Thoracic aorta (tissue), 1 donor: ENCODE results near the gene IBA57.

DNA sequence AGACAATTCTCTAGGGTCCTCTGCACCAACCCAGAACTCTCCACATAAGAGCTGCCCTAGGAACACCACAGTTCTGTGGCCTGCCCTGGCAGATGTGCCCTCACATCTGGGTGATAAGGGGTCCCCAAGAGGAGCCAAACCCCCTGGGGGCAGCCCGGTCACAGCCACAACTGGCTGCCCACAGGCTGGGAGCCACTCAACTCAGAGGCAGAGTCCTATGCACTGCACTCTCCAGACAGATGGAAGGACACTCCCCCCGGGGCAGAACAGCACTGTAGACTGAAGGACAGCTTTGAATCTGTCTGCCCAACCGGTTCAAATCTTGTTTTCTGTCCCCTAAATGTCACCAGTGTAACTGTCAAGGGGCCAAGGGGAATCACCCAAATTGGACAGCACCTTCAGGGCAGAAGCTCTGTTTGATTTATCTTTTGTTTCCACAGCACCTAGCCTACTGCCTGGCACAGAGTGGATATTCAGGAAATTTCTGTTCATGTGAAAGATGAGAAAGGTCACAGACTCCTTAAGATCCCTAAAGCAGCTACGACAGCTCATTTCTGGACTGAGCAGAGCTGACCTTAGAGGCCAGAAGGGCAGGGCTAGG, 41.2 kb downstream of the ITPKB start:
- RAMPAGE, long total RNA: no peak

- RAMPAGE, long total RNA: start-site peak on the minus strand at chr1:226709419-226710275, 19 reads
Measured at GRCh38 chr1:226709430-226709949, 29.6 kb downstream of the ITPKB start.

DNA sequence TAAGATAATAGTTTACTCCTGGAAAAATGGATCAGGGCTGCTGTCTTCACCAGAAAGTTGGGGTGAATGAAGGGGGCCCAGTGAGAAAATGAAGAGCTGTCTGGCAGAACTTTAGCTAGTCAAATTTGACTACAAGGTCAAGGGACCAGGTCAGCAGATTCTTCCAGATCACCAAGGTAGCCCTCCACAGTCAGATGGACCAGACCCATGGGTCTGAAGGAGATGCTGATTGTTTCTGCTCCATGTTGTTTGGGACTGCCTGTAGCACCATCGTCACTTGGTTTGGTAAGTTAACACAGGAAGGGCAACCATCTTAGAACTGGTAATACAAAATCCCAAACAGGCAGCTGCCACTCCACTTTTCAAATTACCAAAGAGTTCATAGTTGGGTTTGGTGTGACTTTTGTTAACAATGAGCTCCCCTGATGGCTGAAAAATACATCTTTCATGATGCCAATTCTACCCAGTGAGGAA, 9.0 kb downstream of the ITPKB start:
- RAMPAGE, long total RNA: no peak

GRCh38 chr1:226827168-226827894, 43.1 kb upstream of the PSEN2 start:
- RAMPAGE, long total RNA: no peak

GRCh38 chr1:226940478-226941170, 530 bp downstream of the COQ8A start:
- RAMPAGE, long total RNA: no peak

DNA sequence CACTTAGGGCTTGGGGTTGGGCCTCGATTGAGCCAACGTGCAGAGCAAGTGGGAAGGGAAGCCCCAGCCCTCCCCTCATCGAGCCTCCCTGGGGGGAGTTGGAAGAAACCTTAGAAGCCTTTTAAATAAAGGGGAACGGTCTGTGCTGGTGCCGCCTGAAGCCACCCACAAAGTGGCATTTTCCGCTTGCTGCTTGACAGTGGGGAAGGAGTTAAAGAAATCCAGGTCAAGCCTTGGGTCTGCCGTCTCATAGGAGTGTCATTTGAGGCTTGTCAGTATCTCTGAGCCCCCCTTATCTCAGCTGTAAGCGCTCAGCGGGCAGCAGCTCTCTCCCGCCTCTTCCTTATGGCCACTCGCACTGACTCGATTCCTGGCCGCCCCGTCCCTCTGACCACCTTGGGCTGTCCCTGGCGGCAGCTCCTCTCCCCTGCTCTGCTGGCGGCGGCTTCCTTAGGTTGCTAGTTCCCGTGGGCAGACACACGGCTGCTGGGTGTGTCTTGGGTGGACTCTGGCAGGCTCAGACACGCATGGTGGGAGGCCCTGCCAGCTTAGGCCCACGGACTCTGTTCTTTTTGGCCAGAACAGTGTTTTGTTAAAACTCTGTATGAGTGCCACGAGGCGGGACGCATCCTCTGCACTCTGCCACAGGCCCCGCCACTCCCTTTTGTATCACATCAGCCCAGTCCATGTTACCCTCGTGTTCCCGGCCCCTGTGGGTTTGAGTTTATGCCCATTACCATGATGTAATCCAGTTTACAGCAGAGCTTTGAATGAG, 45.7 kb downstream of the COQ8A start:
- RAMPAGE, long total RNA: no peak

- RAMPAGE, long total RNA: no peak
Measured at GRCh38 chr1:227019075-227019909, 79.2 kb downstream of the COQ8A start.

DNA sequence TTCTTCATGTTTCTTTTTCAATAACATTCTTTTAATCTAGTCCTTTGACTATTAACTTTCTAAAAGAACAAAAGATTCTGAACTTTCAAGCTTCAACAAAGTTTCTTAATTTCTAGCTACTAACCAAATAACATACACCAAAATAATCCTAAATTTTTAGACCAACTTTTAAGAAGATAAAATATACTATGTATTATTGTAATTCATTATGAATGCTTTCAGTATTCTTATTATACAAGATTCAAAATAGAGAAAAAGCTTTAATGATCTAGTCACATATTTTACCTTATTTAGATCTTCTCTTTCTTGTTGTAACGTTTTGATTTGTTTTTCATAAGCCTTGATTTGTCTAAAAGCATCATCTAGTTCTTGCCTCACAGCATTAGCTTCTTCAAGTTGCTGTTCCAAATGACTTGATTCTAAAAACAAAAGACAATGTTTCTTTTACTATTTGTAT, 179.5 kb downstream of the COQ8A start:
- RAMPAGE, long total RNA: start-site peak on the minus strand centred at position 349 of the sequence, 6 bp wide, 29 reads

DNA sequence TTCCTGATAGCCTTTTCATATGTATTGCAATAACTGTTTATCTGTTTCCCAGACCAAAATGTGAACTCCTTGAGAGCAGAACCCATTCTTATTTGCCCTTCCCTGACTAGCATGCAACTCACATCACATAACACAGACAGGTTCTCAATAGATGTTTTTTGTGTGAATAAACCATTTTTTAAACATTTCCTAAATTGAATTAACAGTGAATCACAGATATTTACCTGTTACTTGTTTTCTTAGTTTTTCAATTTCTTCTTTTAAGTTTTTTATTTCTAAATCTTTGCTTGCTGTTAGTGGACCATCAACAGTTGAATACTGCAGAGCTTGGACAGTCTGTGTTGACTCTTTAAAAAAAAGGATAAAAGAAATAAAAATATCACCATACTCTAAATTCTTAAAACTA, 188.8 kb downstream of the COQ8A start:
- RAMPAGE, long total RNA: start-site peak on the minus strand centred at position 270 of the sequence, 90 bp wide, 37 reads

DNA sequence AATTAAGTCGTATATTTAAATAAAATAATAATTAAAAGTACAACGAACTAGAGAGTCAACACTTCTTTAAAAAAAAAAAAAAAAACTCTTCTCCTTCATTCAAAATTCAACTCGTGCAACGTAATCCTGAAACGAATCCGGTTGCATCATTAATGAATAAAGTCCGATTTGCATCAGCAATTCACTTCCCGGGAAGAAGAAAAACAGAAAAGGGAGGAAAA, 938 bp downstream of the CDC42BPA start:
- RAMPAGE, long total RNA: no peak

DNA sequence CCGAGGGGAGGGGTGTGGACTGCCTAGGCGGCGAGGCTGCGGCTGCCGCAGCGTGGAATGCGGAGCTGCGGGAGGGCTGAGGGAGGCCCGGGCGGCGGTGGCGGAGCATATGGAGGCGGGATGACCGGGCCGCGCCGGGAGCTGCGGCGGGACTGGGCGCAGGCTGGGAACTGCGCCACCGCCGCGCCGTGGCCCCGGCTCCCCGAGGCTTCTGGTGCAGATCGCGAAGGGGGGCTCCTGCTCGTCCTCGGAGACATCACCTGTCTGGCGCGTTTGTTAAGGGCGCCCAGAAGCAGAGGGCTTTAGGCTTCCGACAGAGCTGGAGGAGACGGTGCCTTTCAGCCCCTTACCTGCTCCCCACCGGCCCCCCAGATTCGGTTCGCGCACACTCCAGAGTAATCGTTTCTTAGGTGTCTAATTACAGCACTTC, 391 bp upstream of the CDC42BPA start:
- RAMPAGE, long total RNA: no peak

GRCh38 chr1:227439812-227440520, 121.7 kb upstream of the CDC42BPA start:
- RAMPAGE, long total RNA: no peak

DNA sequence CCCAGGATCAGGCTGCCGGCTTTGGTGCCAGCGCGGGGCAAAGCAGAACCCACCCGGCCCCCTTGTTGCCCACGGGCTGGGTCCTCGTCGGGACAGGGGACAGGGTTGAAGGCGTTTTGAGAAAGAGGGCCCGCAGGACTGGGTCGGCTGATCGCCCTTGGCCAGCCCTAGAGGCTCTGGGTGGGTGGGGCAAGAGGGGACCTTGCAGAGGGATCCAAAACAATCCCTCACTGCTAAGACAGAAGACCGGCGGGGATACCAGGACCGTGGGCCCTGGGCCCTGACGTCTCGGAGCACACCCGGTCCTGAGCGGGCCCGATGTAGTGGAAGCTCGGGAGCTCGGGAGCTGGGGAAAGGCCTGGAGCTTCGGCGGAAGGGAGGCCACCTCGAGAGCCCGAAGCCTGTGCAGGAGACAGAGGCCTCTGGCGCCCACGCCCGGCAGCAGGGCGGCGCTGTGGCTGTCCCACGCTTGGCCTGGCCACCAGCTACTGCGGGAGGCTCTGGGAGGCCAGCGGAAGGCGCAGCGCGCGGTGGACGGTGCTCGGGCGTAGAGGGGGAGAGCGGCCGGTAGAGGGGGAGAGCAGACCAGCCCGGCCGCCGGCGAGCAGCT, 2.8 kb upstream of the ZNF678 start:
- RAMPAGE, long total RNA: no peak

DNA sequence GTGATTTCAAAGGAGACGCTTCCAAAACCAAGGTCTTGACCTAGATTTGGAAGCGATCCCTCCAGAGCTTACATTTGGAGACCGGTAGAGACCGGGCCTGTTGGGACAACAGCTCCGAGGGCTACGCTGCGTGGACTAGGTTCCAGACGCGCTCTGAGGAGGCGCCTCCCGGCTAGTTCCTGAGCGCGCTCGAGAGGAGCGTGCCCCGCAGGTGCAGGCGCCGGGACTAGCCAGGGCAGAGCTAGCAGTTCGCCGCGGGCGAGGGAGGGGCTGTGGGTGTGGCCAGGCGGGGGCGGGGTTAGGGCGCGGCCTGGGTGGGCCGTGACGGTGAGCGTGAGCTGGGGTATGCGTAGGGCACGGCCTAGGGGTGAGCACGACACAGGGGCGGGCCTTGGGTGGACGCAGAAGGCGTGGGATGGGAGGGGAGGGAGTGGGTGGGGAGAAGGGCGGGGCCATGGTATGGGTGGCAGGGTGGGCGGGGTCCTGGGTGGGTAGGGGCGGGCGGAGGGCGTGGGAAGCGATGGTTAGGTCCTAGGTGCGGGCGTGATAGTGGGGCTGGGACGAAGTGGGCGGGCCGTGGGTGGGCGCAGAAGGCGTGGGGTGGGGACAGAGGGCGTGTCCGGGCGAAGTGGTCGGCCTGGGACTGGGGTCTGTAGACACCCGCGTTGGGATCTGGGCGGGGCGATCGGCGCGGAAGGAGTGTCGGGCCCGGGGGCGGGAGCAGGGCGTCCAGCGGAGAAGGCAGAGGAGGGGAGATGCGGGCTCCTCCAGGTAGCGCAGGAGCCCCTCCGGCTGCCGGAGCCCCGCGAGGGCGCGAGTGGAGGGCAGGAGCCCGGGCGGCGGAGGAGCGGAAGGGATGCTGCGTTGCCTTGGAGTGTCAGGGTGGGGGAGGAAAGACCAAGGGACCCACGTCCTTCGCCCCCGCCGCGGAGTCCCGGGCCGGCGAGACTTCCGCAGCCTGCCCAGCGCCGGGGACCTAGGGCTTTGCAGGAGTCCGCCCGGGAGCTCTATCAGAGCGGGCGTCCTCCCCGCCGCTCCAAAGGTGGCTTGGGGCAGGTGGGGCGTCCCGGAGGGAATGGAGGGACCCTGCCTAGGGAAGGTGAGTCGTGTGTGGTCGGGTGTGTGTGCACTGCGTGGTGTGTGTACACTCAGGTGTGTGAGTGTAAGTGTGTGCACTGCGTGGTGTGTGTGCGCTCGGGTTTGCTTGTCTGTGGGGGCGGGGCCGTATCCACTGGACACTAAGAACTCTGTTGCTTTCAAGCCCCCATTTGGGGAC, 27.2 kb upstream of the PRSS38 start:
- RAMPAGE, long total RNA: no peak

DNA sequence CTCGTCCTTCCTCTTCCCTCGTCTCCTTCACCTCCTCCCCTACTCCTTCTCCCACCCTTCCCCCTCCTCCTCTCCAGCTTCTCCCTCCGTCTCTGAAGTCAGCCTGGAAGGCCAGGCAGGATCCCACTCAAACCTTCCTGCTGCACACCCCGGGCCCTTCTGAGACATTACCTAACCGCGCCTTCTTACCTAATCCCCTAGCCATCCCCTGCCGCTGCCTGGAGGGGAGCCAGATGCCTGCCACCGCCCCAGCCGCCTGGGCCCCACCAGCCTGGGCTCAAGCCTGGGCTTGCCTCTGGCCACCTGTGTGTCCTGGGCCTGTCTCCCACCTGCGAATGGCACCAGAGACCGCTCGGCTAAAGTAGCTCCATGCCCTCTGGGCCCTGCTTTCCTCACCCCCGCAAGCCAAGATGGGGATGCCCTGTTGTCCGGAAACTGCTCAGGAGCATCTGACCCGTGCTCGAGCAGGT, 32.0 kb downstream of the WNT9A start:
- RAMPAGE, long total RNA: no peak

DNA sequence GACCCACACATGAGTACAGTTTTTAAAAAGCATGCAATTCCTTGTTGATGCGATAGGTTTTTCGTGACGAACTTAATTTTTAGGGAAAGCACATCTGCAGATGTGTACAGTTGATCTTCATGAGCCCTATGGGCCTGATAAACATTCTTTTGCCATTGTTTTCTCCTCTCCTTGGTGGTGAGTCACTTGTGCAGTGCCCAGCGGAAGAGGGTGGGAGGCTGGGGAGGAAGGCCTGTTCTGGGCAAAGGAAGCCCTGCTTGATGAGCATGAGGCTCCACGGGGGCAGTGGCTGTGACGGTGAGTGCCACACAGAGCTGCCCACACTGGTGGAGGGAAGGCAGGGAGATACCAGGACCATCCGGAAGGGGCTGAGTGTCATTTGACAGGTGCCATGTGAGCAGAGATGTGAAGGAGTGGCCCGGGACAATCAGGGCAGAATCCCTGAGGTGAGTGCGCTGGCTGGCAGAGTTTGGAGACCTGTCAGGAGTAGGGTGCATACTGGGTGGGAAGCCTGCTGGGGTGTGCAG, 5.4 kb downstream of the ARF1 start:
- RAMPAGE, long total RNA: no peak

DNA sequence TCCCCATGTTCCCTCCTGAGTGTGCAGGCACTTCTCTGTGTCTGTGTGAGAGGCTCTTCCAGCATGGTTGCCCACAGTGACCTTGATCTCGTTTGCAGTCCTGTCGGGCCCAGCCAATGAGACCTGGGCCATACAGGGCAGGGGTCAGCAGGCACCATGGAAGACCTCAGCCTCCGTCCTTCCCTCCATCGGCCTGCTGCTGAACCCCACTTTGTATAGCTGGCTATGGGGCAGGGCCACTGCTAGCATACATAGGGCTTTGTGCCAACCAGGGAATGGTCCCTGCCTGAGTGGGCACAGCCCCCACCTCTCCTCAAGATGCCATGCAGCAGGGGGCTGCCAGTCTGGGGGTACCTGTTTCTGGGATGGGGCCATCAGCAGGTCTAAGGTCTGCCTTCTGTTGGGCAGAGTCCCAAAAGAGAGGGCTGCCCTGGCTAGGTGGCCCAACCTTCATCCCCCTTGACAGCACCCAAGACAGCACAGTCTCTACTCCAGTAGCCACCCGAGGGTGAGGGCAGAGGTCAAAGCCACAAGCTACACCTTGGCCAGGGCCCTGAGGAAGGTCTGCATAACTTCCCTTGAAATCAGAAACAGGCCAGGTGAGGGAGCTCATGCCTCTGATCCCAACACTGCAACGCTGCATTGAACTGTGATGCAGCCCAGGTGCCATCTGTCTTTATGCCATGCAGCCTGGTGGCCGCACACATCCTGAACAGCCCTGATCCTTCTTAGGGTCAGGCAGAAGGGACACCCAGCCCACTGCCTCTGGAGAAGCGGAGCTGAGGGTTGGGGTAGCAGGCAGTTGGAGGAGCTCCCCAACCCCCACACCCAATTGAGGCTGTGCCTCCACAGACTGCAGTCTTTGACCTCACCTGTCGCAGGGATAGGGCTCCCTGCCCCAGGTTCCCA, 3.5 kb downstream of the C1orf35 start:
- RAMPAGE, long total RNA: no peak

- RAMPAGE, long total RNA: no peak
Measured at GRCh38 chr1:228106380-228107021, 2.6 kb downstream of the MRPL55 start.

DNA sequence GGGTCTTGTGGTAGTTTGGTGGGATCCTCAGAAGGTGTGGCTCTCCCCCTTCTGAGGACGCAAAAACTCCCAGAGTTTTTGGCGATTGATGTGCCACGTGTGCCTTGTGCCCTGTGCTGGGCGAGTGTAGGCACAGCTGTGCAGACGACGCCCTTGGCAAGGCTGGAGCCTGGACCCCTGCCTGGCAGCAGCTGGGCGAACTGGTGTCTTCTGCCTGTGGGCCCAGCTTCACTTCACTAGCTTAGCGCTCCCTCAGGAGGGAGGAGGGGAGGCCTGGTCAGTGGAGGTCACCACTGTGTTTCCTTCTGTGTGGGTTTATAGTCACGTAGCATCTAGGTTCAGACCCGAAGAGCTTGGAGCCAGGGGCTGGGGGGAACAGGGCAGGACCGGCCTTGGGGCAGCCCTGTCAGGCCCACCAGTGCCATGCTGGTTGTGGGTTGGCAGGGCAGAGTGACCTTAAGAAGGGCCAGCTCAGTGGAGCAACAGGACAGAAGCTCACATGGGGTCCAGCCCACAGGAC, 2.8 kb downstream of the GUK1 start:
- RAMPAGE, long total RNA: no peak

- RAMPAGE, long total RNA: no peak
Measured at GRCh38 chr1:228165205-228166368, at the start of gene IBA57. Gene IBA57, plus strand, starts transcription at chr1:228165804.